GM06990 (cell line): Measurements from ENCODE around the gene GNPAT.

GRCh38 chr1:230230360-230230559 lies 163.2 kb downstream of the GALNT2 start:
- RRBS = no CpG with 5 or more reads among the region's 6 CpGs

- RRBS = no CpG with 5 or more reads among the region's 11 CpGs
Observed at GRCh38 chr1:230231424-230232261, 164.6 kb downstream of the GALNT2 start.

- RRBS = no CpG with 5 or more reads among the region's 14 CpGs
Observed at GRCh38 chr1:230270565-230271387, 155.4 kb downstream of the PGBD5 start.

GRCh38 chr1:230281354-230282268 lies 144.5 kb downstream of the PGBD5 start:
- RRBS = no CpG with 5 or more reads among the region's 27 CpGs

DNA sequence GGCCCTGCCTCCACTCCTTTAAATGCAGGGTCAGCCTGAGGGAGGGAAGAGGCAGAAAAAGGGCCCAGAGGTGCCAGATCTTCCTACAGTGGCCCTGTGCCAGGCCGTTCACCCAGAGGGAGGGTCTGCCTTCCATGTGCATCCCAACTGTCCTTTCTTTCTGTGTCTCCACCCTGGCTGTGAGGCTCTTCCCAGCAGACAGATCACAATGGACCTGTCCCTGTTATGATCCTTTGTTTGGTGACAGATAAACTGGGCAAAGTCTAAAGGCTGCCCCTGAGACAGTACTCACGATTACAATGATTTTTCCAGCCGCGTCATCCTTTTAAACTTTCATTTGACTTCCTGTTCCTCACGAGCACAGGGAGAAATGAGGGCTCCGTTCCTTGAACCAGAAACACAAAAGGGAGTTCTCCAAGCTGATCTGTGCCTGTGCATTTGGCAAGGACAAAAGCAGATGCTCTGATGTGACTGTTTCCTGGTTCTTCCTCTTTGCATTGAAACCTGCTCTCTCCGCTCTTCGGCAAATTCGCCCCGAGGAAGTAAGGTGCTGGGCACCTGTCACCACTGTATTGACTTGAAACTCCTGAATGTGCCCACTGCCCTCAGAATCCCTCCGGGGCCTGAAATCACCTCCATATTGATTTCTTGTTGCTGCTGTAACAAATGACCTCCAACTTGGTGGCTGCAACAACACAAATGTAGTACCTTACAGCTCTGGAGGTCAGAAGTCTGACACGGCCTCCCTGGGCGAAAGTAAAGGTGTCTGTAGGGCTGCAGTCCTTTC lies 126.6 kb downstream of the PGBD5 start:
- RRBS = no CpG with 5 or more reads among the region's 13 CpGs

GRCh38 chr1:230381999-230382755 lies 44.0 kb downstream of the PGBD5 start:
- RRBS = no CpG with 5 or more reads among the region's 9 CpGs

DNA sequence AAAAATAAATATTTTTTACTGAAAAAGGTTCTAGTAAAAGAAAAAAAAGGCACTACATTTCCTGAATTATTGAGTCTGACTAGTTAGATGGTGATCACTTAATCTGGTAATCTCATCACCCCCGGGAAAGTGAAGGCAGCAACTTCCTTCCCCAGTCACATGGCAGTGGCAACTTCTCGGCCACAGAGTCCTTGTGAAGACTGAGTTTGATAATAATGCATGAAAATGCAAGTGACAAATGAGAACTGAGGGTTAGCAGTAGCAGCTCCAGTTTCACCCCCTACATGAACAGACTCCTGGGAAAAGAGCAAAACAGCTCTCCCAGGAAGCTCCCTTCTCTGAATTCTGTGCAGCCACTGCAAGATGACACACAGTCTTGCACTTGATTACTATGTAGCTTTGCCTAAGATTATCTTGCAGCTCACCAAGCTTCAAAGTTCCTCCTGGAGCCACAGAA lies 4.8 kb downstream of the PGBD5 start:
- RRBS = no CpG with 5 or more reads among the region's 2 CpGs

DNA sequence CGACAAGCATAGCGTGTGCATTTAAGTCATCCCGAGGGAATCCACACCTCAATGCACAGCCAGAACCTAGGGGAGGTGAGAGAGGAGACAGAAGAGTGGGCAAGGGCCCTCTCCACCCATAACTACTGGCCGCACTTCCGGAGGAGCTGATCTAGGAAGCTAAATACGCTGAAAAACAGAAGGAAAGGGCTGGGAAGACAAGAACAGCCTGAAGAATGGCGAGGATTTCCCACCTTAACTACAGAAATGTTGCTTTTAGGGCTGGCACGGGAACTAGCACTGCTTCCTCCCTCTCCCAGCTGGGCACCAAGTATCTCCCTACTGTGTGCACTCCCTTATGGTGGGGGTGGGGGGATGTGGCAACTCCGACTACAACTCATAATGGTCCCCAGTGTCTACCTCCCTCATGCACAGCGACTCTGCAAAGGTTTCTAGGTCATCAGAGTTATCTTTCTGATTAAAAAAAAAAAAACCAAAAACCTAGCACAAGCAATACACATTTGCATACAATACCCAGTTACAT lies 3.5 kb downstream of the PGBD5 start:
- RRBS = no CpG with 5 or more reads among the region's 10 CpGs

GRCh38 chr1:230773059-230773535 lies 25.9 kb downstream of the CAPN9 start:
- RRBS = no CpG with 5 or more reads among the region's 8 CpGs

GRCh38 chr1:231012158-231012524 lies 27.9 kb downstream of the FAM89A start:
- RRBS = no CpG with 5 or more reads among the region's 6 CpGs

- RRBS = no CpG with 5 or more reads among the region's 10 CpGs
Observed at GRCh38 chr1:231020266-231020940, 19.7 kb downstream of the FAM89A start.

GRCh38 chr1:231240991-231241949 lies at the start of gene GNPAT:
TSS of gene GNPAT (plus strand) at chr1:231241212.
- RRBS = 3% methylated on average over 25 of the region's 55 CpGs

GRCh38 chr1:231919439-231919638 lies 292.7 kb downstream of the DISC1 start:
- RRBS = no CpG with 5 or more reads among the region's 4 CpGs

DNA sequence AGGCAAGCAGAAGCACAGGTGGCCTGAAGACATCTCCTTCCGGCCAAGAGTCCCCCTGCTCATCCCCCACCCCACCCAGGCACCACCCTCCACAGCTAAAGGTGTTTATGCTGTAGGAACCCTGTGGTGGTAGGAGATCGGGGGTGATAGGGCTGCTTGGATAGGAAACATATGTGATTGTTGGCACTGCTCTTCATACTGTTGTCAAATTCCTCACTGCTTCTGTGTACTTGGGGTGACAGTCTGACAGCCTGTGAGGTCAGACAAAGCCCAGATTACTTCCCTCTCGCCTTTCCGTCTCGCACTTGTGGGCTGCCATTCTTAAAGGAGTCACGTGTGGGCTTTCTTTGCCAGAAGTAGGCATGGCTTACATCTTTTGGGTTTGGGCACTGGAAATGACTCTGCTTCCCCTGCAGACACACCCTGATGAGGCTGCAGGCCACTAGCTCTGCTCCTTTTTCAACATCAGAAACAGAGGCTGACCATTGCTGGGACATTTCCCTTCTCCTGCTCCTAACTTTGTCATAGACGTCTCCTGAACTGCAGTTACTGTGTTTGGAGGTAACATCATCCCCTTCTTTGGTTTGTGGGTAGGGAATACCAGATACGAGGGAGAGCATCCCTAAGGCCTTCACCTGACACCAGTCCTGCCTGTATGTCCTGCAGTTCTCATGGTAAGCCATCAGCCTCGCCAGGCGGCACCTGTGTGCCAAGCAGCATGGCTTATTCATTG lies 363.9 kb downstream of the DISC1 start:
- RRBS = no CpG with 5 or more reads among the region's 10 CpGs

GRCh38 chr1:232434897-232435442 lies 195.0 kb downstream of the SIPA1L2 start:
- RRBS = no CpG with 5 or more reads among the region's 6 CpGs

GRCh38 chr1:232518284-232519090 lies 111.4 kb downstream of the SIPA1L2 start:
- RRBS = no CpG with 5 or more reads among the region's 6 CpGs

GRCh38 chr1:232745534-232745769 lies 59.8 kb upstream of the MAP10 start:
- RRBS = no CpG with 5 or more reads among the region's 6 CpGs

GRCh38 chr1:232868894-232869344 lies 63.7 kb downstream of the MAP10 start:
- RRBS = no CpG with 5 or more reads among the region's 5 CpGs

DNA sequence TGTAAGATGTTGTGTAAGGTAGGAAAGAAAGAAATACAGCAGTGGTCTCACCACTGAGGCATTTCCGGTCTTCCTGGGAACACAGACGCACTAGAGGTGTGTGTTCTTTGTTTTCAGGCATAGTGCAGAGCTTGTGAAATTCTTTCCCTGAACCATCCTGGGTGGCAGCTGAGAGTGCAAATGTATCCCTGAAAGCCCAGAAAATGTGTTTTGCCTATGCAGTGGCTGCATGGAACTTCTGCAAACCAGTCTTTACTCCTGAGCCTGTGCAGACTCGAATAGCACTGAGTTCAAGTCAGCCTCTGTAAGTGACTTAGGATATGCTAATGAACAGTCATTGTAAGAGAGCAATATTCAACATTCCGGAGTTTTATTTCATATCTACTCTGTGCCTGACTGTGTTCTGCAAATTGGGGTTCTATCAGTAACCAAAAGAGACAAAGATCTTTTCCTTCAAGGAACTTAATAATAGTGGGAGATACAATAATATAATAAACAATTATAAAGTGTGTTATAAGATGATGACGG lies 163.2 kb downstream of the NTPCR start:
- RRBS = no CpG with 5 or more reads among the region's 5 CpGs

DNA sequence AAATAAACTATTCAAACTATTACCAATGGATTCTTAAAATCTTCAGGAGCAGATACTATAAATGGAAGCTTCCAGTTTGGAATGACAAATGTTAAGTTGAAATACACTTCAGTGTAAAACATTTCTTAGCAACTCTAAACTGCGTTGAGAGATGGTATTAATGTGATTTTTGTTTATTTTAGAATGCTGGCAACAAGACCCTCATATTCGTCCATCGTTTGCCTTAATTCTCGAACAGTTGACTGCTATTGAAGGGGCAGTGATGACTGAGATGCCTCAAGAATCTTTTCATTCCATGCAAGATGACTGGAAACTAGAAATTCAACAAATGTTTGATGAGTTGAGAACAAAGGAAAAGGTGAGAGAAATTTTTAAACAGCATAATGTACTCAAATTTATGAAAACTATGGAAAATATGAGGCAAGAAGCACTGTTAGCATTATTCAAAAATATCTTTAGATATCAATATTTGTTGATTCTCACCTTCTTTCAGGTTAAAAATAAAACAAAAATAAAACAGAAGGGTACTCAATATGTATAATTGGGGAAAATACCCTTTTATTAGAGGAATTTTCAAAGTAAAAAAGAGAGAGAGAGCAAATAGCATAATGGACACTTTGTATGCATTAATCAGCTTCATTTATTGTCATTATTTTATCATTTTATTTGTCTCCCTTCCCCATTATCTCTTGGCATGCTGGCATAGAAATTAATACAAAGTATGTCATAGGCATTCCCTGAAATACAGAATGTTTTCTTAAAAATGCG lies 27.3 kb downstream of the MAP3K21 start:
- RRBS = no CpG with 5 or more reads among the region's 5 CpGs